Heart right ventricle (tissue), 2 donors: ENCODE data around the gene FARP1.

DNA sequence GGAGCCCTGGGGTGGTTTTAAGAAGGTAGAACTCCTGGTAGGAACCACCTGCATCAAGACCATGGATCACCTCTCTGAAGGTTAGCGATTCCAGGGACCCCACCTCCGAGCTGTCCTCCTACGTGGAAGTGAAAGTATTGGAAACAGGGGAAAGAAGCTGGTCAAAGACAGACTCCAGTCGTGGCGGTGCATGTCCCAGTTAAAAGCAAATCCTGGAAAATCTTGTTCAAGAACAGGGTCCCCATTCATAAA, 1.1 kb downstream of the ABCC4 start:
- PRO-cap, 2 experiments, result no peak in any of the 2 experiments

DNA sequence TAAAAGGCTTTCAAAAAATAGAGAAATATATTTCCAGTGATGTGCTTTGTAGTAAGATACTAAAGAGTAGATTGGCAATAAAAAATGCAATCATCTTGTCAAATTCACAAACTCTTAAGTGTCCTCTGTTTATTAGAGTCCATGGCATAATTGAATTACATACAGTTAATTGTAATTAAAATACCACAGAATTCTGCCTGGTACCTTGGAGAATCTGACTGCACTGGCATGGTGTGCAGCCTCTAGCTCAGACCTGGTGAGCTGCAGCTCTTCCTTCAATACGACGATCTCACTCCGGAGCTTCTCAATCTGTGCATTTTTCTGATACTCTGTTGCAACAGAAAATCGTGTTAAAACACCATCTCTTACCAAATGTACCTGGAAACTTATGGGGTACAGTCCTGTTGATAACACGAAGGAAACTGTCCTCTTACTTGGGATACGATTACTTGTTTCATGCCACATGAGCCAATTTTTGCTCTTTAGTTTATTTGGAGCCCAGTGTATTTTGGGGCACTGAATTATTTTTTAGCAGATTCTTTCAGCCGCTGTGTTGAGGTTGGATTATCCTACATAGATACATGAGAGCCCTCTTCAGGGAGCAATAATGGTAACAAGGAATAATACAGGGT, 14.6 kb downstream of the DZIP1 start:
- PRO-cap, 2 experiments, result no peak in any of the 2 experiments

DNA sequence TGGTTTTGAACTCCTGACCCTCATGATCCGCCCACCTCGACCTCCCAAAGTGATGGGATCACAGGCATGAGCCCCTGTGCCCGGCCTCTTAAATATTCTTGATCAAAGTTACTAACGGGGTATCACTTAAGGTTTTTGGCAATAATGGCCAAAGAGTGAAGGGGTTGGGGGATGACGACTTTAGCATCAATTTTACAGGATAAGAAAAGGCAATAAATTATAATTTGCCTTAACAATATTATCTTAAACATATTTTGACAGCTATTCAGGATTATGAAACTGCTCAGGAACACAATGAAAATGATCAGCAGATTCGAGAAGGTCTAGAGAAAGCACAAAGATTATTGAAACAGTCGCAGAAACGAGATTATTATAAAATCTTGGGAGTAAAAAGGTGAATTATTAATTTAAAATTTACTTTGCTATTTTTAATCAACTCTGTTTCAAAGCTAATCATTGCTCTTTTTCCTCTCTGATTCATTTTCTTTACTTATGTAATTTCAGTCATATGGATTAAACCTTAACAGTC, 108.8 kb downstream of the DNAJC3 start:
- PRO-cap, 2 experiments, result no peak in any of the 2 experiments

- PRO-cap, 2 experiments, result no peak in any of the 2 experiments
These were observed 241.8 kb downstream of the HS6ST3 start for GRCh38 chr13:96331573-96332194.

DNA sequence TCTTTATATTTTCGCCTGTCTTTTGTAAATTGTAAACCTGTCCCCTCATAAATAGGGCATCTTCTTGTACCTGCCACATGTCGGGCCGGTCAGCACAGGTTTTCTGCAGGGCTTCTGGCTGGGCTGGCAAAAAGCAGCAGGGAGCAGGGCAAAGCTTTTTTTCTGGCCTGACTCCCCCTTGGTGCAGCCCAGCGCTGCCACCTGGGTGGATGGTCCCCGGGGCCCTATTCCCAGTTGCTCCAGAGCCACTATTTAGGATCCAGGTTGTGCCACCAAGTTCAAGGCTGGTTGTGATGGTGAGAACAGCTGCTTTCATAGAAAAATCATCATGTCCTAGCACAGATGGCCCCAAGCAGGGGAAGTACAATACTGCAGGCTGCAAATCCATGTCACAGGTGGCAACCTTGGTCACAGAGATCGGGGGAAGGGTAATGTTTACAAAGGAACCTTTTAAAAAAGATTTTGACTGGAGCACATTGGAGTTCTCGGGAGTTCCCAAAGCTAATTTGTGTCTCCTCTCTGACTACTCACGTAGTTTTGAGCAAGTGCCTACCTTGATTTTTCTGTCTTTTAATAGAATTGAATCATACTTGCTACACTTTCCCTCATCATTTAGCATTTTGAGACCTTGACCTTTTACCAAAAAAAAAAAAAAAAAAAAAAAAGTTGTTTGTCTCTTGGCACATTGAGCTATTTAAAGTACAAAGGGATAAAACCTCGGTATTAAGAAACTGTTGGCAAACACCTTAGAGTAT, 2.0 kb downstream of the MBNL2 start:
- PRO-cap, 2 experiments, result no peak in any of the 2 experiments

- PRO-cap, 2 experiments, result no peak in any of the 2 experiments
These were observed 16.2 kb downstream of the MBNL2 start for GRCh38 chr13:97237909-97239196.

DNA sequence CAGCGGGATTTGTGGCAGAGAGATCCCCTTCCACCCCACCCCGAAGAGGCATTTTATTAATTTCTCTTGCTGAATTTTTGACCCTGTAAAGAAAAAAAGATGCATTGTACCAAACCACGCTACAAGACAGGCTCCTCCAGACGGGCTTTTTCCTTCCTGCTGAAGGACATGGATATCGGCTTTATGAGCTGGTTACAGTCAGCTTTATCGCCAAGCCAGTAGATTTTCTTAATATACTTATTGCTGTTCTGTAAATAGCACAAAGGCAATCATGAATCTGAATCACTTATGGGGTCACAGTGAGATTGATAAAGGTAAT, 24.5 kb downstream of the MBNL2 start:
- PRO-cap, 2 experiments, result no peak in any of the 2 experiments

DNA sequence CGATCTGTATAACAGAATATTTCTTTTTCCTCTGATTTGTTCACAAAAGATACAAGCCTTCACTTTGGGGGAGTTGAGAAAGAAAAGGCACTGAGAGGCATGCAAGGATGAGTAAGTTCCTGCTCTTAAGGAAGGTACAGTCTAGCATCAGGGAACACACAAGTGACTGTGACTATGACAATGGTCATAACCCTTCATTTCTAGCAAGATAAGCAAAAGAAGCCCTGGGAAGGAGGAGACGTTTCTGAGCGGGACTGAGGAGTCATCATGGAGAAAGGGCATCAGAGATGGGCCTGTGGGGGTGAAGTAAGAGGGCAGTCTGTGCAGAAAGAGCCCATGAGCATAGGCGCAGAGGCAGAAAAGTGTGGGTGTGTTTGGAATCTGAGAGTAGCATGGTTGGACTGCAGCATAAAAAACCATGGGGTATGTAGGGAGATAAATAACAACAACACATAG, 86.6 kb downstream of the MBNL2 start:
- PRO-cap, 2 experiments, result no peak in any of the 2 experiments

GRCh38 chr13:97327316-97327837, 105.2 kb downstream of the MBNL2 start:
- PRO-cap, 2 experiments, result no peak in any of the 2 experiments

DNA sequence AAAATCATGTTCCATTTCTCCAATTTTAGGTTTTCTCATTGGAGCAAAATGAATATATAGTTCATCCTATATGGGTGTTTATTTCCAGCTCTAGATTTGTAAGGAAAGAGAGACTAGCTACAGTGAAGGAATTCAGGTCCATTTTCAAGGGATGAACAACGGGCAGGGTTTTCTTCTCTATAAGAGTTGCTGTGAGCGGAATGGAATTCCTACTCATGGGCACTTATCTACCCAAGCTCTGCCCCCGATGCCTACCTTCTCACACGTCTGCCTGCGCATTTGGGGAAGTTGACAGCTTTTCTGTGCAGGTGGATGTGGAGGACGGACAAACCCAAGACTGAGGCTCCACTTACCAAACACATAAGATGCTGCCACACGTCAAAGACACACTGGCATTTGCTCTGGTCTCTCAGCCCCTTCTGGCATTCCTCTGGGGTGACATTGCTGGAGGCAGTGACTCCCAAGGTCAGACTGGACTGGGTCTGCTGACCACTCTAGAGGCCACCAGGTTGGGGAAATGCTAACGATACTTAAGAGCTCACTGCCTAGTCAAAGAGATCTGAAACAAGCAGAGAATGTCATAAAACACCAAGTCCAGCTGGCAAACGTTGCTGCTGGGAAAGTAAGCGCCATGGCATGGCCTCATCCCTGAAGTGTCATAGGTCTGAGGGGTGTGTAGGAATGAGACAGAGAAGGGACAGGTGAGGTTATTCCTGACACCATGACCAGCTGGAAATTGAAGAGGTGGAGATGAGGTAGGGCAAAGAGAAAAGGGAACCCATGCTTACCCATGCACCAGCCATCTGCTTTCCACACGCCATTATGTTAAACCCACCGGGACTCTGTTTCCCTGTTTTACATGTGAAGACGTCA, 59.0 kb upstream of the RAP2A start:
- PRO-cap, 2 experiments, result no peak in any of the 2 experiments

- PRO-cap, 2 experiments, result no peak in any of the 2 experiments
These were observed 30.9 kb downstream of the RAP2A start for GRCh38 chr13:97464614-97465529.

GRCh38 chr13:97975212-97976331, 22.1 kb downstream of the IPO5 start:
- PRO-cap, 2 experiments, result no peak in any of the 2 experiments

GRCh38 chr13:98142351-98143169, at the start of gene FARP1:
TSS of gene FARP1 (plus strand) at chr13:98143094.
- PRO-cap, 2 experiments, result peak in 2 of 2 experiments; most common plus-strand start chr13:98143116 (in 2); most common minus-strand start chr13:98142935 (in 1)

- PRO-cap, 2 experiments, result no peak in any of the 2 experiments
These were observed 75.7 kb upstream of the RNF113B start for GRCh38 chr13:98252771-98253175.

DNA sequence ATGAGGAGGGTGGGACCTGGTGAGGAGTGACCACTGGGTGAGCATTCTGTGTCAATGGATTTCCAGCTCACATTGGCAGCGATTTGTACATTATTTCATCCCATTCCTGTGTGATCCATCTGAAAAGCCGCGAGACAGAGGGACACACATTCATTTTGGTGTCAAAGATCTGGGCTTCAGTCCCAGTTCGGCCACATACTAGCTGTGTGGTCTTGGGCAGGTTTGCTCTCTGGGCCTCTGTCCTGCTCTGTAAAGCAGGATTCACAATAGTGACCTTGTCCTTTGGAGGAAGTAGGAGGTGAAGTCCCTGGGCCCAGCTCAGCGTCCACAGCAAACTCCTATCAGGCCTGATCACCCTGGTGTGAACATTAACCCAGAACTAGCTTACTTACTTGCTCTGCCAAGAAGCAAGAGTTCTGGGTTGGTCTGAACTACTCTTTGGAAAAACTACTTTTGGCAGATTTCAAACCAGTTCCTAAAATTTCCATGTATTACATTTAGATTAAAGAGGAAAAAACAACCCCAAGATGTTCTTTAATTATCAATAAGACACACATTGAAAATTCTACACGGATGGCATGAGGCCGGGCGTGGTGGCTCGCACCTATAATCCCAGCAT, 89.2 kb upstream of the RNF113B start:
- PRO-cap, 2 experiments, result no peak in any of the 2 experiments

GRCh38 chr13:98427588-98428843, 148.9 kb downstream of the STK24 start:
- PRO-cap, 2 experiments, result peak in 1 of 2 experiments; most common minus-strand start chr13:98427789 (in 1)

- PRO-cap, 2 experiments, result no peak in any of the 2 experiments
These were observed 126.3 kb downstream of the STK24 start for GRCh38 chr13:98450357-98451180.

- PRO-cap, 2 experiments, result no peak in any of the 2 experiments
These were observed 92.2 kb downstream of the STK24 start for GRCh38 chr13:98484348-98485395.

DNA sequence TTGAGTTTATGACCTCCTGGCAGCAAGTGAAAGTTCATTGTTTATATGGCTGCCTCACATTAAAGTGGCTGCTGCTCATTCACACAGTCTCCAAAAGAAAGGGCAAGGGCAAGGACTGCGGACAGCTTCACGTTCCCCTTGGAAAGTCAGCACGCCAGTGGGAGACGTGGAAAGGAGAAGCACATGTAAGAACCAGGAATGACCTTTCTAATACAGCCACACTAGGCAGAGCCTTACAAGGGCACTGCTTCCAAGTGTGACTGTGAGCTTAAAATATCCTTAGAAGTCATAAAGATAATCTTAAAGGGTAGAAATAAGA, 73.5 kb downstream of the STK24 start:
- PRO-cap, 2 experiments, result peak in 1 of 2 experiments; most common minus-strand start position 159 of the sequence (in 1)

DNA sequence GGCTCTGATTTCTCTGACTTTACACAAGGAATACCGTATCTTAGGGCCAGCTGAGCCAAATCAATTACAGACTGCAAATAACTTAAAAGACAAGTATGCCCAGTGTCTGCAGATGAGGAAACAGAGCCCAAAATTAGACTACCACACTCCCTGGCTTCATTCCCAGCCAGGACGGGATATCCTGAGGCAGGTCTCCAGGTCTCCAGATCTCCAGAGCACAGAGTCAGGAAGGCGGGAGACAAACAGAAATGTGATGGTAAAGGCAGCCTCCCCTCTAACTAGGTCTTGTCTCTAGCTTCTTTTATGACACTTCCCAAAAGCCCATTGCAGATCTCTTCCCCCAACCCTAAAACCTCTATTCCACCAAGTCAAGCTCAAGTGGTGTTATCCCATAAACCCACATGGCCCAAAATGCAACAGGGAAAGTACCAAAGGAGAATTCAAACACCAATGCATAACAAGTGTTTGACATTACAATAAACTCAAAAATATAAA, 69.3 kb downstream of the STK24 start:
- PRO-cap, 2 experiments, result no peak in any of the 2 experiments